M059J (cell line): ENCODE data around the gene RPL38.

GRCh38 chr17:72580413-72580990 is 459.7 kb downstream of the SOX9 start:
- RAMPAGE, long total RNA: no peak

- RAMPAGE, long total RNA: no peak
Observed at GRCh38 chr17:72617735-72618910, 474.4 kb downstream of the SLC39A11 start.

GRCh38 chr17:72683945-72684601 is 408.4 kb downstream of the SLC39A11 start:
- RAMPAGE, long total RNA: no peak

DNA sequence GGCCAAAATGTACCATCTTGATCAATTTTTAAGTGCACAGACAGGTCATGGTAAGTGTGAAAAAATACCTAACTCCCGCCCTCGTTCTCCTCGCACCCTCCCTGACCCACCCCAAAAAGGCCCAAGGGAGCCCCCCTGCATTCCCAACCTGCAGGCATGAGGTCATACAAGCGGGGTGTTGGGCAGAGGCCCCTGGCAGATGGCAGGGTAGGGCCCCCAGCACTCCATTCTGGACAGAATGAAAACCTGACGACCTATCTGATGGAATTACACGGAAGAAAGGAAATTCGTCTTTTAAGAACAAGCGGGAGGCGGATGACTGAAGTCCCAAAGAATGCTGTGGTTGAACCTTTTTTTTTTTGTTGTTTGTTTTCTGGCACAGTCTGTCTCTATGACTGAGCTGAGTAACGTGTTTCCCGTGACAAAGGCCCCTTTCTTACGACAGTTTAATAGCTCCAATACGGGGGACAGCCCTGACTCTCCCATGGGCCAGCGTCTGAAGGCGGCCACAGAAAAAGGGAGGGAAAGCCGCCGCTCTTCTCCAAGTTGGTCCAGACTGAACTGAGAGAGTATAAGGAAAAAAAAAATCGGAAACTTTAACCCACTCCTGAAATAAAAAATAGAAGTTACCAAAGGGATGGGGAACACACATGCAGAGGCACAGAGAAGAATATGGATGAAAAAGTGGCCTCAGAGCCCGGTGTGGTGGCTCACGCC is 376.3 kb downstream of the SLC39A11 start:
- RAMPAGE, long total RNA: no peak

DNA sequence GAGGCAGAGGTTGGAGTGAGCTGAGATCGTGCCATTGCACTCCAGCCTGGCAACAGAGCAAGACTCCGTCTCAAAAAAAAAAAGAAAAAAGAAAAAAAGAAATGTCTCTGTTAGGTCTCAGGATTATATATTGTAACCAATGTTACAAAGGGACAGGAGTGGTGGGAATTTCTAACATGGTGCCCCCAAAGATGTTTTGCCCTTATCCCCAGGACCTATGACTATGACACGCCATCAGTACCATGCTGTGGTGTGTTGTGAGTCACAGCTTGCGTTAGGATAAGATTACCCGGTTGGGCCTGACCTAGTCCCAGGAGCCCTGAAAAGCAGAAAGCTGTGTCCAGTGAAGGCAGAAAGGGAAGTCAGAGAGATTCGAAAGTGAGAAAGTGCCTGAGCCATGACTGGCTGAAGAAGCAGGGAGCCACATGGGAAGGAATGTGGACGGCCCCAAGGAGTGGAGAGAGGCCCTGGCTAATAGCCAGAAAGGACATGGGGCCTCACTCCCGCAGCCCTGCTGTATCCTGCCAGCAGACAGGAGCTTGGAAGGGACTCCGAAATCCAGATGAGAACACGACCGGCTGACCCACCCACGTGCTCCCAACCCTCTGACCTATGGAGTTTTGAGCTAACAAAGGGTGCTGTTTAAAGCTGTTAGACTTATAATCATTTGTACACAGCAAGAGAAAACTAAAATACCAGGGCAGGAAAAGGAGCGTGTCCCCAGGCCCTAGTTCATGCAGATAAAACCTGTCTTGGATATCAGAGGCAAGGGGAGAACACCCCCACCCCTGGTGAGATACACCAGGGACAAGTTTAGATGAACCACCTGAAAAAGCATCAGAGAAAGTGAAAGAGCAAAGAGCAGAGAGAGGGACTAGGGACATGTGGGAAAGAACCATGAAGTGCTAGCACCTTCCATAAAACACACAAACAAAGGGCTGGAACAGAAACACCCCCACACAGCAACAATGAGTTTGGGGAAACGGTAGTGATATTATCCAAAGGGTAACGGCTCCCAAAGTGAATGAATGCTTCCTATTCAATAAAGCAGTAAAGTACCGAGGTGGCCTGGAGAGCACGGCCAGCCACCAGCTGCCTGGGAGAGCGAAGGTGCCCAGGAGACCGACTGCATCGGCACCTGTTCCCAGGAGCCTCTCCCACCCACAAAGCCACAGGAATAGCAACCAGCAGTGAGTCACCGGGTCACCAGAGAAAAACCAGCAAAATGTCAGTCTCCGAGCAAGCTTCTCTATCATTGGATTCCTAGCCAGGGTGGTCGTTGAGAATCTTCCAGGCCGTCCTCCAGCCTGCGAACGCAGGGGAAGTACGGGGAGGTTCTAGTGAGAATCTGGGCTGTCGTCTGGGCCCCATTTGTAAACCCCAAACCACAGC is 115.2 kb downstream of the SLC39A11 start:
- RAMPAGE, long total RNA: no peak

DNA sequence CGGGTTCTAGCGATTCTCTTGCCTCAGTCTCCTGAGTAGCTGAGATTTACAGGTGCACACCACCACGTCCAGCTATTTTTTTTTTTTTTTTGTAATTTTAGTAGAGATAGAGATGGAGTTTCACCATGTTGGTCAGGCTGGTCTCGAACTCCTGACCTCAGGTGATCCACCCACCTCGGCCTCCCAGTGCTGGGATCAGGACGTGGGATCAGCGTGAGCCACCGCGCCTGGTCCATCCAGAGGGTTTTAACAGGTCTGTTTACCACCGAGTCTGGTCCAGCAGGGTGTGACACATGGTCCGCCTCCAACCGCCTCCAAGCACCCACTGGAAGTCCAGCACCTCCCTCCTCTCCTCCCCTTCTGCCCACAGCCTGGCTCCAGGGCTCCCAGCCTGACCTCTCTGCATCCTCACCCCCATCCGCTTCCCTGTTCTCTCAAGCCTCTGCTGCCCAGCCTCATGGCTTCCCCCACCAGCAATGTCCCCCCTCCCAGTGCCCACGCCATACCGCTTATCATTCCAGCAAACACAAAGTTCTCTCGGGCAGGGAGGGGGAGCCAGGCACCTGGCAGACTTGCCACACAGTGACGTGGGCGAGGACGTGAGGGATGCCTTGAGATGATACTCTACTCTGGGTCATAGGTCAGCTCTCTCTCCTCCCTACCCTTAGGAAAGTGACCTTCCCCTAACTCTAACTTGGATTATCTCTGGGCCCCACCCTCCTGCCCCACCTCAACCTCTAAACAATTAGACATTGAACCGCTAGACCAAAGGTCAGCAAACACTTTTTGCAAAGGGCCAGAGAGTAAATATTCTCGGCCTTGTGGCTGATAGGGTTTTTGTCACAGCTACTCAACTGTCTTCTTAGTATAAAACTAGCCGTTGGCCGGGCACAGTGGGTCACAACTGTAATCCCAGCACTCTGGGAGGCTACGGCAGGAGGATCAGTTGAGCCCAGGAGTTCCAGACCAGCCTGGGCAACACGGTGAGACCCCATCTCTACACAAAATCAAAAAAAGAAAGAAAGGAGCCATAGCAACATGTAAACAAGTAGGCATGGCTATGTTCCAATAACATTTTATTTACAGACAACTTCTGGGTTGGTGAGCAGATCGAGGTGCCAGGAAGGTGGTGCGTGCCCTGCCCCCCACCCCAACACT is 23.1 kb downstream of the CDC42EP4 start:
- RAMPAGE, long total RNA: no peak

DNA sequence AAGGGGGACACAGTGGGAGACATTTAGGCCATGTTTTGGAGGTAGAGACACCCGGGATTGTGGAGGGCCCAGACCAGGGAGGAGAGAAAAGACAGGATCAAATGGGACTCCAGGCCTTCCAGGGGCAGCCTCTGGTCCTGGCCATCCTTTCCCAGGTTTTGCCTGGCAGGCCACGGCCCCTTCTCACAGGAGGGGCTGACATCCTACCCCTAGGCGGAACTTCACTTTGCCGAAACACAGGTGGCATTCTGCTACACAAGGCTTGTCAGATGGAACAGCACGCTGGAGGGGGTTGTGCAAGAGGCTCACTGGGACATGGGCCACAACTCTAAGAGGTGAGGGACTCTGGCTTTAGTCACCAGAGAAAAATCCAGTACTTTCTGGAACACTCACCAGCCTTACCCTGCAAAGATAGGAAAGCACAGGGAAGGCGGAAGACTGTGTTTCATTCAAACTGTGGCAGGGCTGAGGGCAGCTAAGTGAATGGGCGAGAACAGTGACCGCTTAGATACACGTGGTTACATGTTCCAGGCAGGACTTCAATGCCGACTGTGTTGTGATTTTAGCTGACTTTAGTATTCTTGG is 18.4 kb downstream of the CDC42EP4 start:
- RAMPAGE, long total RNA: no peak

DNA sequence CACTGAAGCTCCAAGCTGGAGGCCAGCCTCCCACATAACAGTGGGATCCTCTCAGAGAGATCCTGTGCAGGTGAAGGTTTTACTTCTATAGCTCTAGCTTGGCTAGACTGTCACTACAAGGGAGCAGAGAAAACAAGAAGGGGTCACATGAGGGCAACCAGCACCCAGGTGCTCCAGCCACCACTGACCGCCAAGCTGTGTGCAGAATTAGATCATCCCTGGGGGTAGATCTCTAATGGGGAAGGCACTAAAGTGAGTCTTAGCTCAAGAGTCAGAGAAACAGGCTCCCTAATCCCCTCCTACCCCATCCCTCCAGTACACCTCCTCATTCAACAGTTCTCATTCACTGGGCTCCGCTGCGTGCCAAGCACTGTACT is 13.4 kb downstream of the CDC42EP4 start:
- RAMPAGE, long total RNA: no peak

DNA sequence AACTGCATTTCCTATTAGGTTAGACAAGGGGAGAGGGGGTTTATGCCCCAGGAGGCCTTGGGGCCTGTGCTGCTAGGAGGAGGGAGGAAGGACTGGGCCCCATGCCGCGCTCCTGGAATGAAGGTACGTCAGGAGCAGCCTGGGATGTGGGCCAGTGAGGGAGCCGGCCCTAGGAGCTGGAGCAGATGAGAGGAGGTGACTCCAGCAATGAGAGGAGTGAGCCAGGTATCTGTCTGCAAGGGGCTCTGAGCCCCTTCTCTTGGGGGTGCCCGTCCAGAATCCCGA is 46.9 kb upstream of the CDC42EP4 start:
- RAMPAGE, long total RNA: no peak

DNA sequence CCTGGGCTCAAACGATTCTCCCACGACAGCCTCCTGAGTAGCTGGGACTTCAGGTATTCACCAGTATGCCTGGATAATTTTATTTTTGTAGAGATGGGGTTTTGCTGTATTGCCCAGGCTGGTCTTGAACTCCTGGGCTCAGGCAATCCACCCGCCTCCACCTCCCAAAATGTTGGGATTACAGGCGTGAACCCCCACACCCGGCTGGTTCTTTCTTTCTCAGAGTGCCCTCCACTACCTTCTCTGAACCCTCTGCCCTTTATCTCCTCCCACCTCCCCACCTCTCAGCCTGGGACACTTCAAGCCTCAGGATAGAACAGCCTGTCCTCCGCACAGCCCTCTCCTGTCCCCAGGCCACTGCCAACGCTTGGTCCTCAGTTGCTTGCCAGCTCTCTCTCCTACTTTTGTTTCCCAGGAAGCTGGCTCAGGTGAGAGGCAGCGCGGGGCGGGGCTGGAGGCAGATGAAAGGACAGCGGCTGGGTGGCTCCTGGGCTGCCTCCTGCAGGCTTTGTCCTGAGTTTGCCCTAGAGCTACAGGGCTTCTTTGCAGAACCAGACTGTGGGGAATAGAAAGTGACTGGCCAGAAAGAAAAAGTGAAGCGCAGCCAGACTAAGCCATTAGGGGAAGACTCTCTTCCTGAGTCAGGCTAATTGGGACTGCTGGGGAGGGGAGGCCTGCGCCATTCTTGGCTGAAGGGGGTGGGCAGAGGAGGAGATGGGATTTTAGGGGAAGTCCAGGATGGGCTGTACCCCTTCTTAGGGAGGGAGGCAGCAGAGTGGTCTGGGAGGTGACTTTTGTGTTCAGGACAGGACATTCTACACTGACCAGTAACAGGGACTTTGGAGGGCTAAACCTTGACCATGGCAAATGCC is 48.2 kb upstream of the CDC42EP4 start:
- RAMPAGE, long total RNA: no peak

DNA sequence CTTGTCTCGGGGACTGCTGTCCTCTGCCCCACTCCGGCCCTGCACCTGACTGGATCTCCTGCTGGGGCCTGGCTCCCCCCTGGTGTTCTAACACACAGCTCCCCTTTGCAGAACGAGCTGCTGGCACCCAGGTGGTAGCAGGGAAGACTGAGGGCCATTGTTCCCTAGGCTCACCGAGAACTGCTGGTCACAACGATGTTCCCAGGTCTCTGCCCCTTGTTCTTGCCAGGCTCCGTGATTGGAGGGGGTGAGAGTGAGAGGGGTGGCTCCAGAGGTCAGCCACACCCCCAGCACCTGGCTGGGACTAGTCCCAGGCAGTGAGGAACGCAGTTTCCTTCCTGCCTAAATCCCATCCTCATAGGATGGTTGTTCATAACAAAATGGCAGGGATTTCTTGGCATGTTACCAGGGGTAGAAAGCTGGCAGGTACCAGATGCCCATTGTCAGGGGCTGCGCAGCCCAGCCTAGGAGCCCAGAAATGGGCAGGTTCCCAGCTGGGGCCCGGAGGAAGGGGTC is 52.1 kb upstream of the CDC42EP4 start:
- RAMPAGE, long total RNA: no peak

GRCh38 chr17:73474350-73474797 is 162.6 kb upstream of the CDC42EP4 start:
- RAMPAGE, long total RNA: no peak

DNA sequence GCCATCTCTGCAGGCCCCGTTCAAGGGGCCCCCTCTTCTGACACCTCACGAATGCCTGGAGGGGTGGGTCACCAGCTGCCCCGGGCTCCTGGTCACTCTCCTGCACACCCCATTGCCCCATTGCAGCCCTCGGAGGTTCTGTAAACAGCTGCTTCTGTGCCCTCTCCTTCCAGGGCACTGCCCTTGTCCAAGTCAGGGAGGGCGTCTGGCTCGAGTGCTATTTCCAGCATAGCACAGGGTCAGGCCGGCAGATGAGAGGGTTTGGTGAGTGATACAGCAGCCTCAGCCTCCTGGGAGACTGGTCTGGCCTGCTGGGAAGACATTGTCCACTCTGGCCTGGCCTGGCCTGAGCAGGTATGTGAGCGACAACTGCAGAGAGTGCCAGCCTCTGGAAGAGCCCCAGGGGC is 105.6 kb upstream of the SDK2 start:
- RAMPAGE, long total RNA: no peak

- RAMPAGE, long total RNA: no peak
Observed at GRCh38 chr17:73751032-73751268, 106.7 kb upstream of the SDK2 start.

DNA sequence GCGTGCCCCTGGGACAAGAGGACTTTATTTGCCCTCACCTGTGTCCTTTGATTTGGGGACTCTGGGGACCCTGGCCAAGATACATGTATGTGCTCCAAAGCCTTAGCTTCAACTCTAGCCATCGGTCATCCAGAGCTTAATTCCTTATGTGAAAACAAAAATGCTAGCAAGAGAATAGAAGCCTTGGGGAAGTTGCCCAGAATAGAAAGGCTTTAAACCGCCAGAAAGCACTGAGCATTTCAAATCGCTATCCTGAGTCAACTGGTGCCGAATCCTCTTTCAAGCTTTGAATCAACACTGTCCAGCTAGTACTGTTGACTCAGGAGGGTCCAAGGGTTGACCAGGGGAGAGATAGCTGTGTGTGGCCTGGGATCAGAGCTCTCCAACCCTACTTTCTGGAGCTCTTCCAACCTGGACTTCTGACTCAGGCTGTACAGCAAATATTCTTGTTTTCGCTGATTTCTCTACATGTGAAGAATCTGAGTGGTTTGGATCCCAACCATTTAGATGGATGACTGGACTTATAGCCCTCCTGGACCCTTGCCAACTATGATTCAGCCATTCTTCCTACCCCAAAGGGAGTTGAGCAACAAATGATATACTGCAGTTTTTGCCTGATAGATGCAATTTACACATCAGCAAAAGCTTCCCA is 153.8 kb upstream of the SDK2 start:
- RAMPAGE, long total RNA: no peak

- RAMPAGE, long total RNA: no peak
Observed at GRCh38 chr17:73901697-73902546, 257.7 kb upstream of the SDK2 start.

DNA sequence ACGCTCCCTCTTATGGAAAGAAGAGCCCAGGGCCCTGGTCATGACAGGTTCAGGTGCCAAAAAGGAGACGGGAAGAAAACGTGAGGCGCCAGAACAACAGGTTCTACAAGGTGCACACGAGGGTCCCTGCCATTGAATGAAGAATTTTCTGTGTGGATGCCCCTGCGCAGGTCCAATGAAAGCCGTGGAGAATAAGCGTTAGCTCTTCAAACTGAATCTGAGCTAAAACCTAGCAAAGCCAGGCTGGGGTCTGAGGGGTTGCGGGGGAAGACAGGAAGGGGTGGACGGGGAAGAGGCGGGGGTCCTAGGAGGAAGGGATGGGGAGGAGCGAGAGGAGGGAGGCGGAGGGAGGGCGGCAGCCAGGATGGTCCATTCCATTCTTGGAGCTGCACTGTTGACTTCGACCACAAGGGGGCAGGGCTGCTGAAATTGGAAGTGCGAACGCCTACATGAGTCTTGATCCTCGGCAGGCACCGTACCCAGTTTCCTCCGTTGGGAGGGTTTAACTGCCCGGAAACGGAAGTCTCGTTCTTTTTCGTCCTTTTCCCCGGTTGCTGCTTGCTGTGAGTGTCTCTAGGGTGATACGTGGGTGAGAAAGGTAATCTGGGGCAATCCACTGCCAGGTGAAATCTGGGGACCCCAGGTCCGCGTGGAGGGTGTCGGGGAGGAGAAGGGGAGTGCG is at the start of gene RPL38:
RPL38 (plus strand) TSS at position 531 of the 682 bp plus-strand sequence.
- RAMPAGE, long total RNA: start-site peak on the plus strand centred at position 551 of the sequence, 52 bp wide, 1,296 and 354 reads in 2 replicates

GRCh38 chr17:74214658-74215198 is 1.4 kb downstream of the TTYH2 start:
- RAMPAGE, long total RNA: no peak

- RAMPAGE, long total RNA: no peak
Observed at GRCh38 chr17:74280105-74280523, 6.1 kb downstream of the DNAI2 start.

DNA sequence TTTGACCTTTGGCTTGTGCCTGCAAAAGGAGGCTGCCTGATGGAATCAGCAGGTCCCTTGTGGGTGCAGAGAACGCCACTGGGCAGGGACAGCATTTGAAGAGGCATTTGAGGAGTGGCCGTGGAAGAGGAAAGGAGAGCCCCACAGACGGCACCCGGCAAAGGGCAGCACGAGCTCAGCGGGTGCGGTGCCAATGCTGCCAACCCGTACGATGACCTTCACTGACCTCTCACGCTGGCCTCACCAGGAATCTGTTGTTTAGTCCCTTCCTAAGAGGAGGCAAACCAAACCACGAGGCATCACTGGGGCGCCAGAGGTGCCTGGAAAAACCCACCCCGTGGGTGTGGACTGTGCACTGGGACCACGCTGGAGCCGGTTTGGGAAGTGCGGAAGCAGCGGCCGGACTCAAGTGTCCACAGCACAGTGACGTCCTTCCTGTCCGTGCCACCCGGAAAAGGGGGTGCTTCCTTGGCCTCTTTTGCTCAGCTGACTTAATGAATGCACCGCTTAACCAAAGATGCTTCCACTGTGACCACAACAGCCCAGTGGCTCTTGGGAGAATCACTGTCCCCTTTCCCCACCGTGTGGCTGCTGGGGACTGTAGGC is 9.0 kb upstream of the KIF19 start:
- RAMPAGE, long total RNA: no peak